Measurements from ENCODE around the genes ZNF300, ANXA6 and G3BP1.

- PRO-cap, result no peak
- RAMPAGE, long total RNA, 4 experiments, result no peak in any of the 4 experiments
Measured at GRCh38 chr5:150567404-150567765, 59.5 kb downstream of the NDST1 start.

GRCh38 chr5:150600039-150600470 is 40.4 kb upstream of the SYNPO start:
- PRO-cap, result bidirectional peak, plus-strand start at chr5:150600325, minus-strand start at chr5:150600224
- RAMPAGE, long total RNA, 4 experiments, result no peak in any of the 4 experiments

DNA sequence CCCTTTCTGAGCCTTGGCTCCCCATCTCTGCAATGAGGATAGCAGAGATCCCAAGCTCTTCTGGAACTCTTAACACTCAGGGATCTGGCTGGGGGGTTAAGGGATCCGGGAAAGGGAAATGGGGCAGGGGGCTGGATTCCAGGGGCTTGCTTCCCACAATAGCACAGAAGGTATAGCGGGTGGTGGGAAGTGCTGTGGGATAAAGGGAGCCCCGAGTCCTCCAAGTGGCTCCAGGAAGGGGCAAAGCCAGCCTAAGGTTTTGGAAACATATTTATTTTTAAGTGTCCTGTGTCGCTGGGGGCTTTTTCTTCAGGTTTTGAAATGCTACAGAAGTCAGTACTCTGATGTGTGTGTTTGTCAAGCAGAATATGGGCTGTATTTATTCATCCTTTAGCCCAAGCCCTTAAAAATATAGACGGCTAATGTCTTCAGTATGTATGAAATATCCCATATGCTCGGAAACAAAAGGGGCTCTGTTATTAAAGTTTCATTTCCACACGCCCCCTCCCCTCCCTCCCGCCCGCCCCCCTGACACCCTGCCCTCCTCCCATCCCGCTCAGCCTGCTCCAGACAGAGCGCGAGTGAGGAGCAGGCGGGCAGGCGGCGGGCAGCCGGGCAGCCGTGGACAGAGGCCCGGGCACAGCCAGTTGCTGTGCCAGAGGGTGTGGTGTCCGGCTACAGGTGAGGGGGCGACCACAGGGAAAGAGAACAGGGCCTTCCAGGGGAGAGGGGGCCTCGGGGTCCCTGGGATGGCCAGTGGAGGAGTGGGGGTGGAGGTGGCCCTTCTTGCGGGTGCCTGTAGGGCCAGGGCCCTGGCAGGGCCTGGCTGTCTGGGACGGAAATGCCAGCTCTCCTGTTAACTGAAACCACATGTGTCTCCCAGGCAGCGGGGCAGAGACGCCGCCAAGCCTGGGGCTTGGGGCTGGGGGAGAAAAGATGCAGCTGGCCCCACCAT is 39.7 kb upstream of the SYNPO start:
- PRO-cap, result unidirectional peak, plus-strand start at position 573 of the sequence
- RAMPAGE, long total RNA, 4 experiments, result no peak in any of the 4 experiments

- PRO-cap, result no peak
- RAMPAGE, long total RNA, 4 experiments, result no peak in any of the 4 experiments
Measured at GRCh38 chr5:150630904-150631577, 9.4 kb upstream of the SYNPO start.

DNA sequence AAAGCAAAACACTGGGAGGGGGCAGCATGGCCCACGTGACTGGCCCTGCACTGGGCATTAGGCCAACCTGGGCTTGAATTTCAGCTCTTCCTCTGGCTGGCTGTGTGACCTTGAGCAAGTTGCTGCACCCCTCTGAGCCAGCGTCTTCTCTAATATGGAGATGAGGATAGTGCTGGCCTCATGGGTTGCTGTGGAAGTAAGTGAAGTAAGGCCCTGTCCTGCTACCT is 647 bp upstream of the SYNPO start:
- PRO-cap, result no peak
- RAMPAGE, long total RNA, 4 experiments, result no peak in any of the 4 experiments

GRCh38 chr5:150643160-150643657 is 2.7 kb downstream of the SYNPO start:
- PRO-cap, result no peak
- RAMPAGE, long total RNA, 4 experiments, result no peak in any of the 4 experiments

- PRO-cap, result no peak
- RAMPAGE, long total RNA, 4 experiments, result no peak in any of the 4 experiments
Measured at GRCh38 chr5:150649416-150650333, 9.2 kb downstream of the SYNPO start.

- PRO-cap, result no peak
- RAMPAGE, long total RNA, 4 experiments, result no peak in any of the 4 experiments
Measured at GRCh38 chr5:150729444-150730015, 28.7 kb upstream of the RBM22 start.

DNA sequence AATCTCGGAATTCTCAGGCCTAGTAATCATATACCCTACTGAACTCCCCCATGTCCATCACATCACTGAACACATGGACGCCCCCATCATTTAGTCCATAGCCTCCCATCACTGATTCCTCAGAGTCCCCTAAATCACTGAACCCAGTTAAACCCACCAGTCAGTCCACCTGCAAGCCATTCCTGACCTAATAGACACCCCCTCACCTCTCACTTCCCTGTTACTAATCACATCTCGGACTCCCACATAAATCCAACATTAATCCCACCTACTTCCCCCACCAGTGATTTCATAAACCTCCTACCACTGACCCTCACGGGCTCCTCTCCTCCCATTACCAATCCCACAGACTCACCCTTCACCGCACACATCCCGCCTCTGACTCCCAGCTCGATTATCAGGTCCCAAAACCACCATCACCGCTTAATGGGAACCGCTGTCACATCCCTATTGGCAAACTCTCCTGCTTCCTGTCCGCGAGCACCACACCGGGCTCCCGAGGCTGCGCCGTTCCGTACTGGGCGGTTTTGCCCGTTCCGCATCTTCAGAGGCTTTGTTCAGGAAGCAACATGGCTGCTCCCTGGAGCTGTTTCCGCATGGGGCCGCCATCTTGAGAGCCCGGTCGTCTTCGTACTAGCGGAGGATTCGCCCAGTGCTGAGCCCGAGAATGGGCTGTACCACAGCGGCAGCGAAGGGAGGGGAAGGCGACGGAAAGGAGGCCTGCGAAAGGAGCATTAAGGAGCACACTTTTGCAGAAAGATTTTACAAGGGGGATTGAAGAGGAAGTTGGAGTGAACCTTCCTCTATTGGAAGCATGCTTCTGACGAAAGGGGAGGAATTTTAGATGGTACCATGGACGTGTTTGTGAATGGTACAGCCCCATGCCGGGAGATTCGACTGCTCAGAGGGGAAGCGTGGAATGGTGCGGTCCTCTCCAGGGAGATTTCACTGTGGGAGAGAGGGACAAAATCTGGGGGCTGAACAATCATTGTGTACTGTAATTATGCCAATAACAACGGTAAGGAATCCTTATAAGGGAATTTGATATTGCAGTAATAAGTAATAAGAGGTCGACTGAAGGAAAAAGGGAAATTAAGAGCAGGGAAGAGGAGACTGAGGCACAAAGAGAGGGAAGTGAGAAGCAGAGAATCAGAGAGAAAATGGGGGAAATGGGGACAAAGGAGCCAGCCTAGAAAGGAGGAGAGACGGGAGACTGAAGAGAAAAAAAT is at the start of gene ZNF300:
Gene ZNF300 (minus strand): TSS at position 632 of the 1,229 bp plus-strand sequence.
- PRO-cap, result no peak
- RAMPAGE, long total RNA, 4 experiments, result start-site peak on the minus strand in 4 of 4 experiments, centred at positions 488 to 606 of the sequence, 7 to 36 reads per replicate

DNA sequence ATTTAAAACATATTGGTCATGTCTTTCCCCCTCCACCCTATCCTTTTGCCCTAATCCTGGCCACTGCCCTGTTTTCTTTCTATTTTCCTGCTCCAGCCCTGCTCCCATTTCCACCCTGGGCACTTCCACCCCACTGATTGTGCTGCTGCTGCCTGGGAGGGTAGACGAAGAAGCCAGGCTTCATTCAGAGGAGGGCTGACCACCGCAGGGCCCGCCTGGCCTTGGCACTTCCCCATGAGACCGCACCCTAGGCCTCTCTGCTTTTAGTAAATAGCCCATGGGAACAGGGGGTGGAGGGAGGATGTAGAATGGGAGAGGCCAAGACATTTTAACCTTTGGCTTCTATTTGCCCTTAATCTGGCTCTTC is 13.7 kb upstream of the GPX3 start:
- PRO-cap, result no peak
- RAMPAGE, long total RNA, 4 experiments, result no peak in any of the 4 experiments

GRCh38 chr5:151106291-151106826 is 25.5 kb upstream of the TNIP1 start:
- PRO-cap, result no peak
- RAMPAGE, long total RNA, 4 experiments, result no peak in any of the 4 experiments

GRCh38 chr5:151107867-151108559 is 27.2 kb upstream of the TNIP1 start:
- PRO-cap, result no peak
- RAMPAGE, long total RNA, 4 experiments, result no peak in any of the 4 experiments

DNA sequence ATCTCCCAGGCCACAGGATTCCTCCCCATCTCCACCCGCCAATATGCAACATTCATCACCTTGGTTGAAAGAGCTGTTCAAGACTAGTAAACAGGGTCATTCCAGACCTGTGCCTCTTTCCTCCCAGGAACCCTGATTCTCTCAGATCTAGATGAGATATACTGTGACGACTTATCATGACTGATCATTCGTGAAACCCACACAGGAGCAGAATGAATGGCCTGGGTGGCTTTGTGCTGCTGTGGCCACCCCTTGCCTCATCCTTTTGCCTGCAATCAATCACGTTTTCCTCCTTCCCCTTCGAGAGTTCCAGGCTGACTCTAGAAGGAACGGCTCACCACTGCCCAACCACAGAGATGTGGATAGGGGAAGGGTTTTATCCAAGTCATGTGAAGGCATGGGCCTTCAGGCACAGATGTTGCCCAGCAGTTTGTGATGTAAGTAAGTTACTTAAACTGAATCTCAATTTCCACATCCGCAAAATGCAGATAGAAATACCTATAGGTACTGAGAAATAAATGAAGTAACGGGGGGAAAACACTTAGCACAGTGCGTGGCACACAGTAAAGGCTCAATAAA is 5.8 kb downstream of the ANXA6 start:
- PRO-cap, result no peak
- RAMPAGE, long total RNA, 4 experiments, result no peak in any of the 4 experiments

DNA sequence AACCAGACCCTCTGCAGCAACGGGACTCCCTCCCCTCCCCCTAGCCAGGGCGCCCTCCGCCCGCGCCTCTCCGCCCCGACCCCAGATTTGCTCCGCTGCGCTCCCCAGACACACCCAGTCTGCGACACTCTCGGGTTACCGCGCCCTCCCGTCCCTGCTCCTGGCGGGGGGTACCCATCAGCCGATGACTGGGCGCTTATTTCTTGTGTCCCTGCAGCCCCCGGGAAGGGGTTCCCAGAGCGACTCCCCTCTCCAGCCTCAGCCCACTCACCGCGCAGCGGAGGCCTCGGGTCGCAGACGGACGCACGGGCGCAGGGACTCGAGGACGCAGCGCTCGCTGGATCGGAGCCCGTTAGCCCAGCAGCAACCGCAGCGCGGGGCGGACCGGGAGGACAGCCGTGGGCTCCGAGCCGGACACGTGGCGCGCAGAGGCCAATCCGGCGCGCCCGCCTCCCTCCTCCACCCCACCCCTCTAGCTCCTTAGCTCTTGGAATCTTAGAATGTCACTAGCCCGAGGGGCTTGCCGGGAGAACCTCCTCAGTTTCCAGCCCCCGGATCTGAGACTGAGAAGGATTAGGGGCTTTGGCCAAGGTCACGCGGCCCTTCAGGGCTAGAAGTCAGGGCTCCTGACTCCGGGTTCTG is at the start of gene ANXA6:
Gene ANXA6 (minus strand): TSS at position 371 of the 642 bp plus-strand sequence.
- PRO-cap, result unidirectional peak, minus-strand start at position 121 of the sequence; bidirectional peak, plus-strand start at position 509 of the sequence, minus-strand start at position 339 of the sequence
- RAMPAGE, long total RNA, 4 experiments, result start-site peak on the minus strand in 4 of 4 experiments, centred at positions 335 to 340 of the sequence, 2,940 to 3,892 reads per replicate

DNA sequence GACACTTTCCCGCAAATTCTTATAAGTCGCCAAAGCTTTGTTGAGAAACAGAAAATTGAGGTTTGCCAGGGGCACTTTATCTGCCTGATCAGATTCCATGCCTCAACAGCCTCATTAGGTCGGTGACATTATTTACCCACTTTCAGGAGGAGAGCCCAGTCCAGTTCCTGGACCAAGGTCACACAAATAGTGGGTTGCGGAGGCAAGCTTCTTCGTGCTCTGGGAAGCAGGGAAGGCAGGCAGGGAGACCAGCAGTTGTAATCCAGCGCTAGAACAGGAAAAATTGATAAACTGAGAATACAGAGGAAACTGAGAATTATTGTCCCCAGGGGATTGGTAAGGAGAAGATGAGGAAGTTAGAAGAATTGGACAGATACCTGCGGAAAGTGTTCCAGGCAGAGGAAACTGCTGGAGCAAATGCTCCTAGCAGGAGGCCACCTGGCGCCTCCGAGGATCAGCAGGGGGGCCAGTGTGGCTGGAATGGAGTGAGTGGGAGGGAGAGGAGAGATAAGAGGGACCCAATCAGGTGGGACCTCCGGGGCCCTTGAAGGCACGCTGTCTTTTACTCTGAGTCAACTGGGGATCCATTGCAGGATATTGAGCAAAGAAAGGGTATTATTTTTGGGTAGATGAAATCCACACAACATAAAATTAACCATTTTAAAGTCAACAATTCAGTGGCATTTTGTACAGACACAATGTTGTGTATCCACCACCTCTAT is 633 bp upstream of the ANXA6 start:
- PRO-cap, result no peak
- RAMPAGE, long total RNA, 4 experiments, result no peak in any of the 4 experiments

DNA sequence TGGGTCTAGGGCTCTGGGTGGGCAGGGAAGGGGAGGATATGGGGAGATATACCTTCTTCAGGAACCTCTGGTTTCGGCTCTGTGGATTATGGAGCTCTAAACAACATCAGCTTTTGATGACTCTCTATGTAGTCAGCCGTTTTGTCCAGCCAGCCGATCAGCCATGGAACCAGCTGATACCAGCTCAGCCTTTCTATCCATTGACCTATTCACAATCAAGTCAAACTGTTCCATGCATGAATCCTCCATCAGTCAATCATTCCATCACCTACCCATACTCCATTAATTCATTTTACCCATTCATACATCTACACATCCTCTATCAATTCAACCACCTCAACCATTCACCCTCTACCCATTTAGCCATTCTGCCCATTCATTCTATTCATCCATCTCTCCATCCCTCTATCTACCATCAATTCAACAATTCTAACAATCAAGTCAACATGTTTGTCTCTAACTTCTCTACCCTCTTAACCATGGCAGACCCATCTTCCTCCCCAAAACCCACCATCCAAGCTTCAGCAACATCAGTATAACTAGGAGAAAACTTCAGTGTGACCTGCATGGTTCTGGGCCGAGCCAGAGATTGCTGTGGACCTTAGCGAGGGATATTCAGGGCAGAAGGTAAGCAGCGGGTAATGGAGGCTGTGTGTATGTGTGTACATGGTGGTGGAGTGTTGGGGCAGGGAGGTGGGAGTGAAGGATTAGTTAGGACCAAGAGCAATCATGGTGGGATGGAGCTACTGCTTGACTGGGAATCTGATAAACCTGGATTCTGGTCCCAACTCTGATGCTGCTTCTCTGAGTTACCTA is 20.4 kb upstream of the ANXA6 start:
- PRO-cap, result no peak
- RAMPAGE, long total RNA, 4 experiments, result no peak in any of the 4 experiments

GRCh38 chr5:151214597-151215009 is 9.3 kb downstream of the CCDC69 start:
- PRO-cap, result no peak
- RAMPAGE, long total RNA, 4 experiments, result no peak in any of the 4 experiments

GRCh38 chr5:151221937-151222488 is 1.9 kb downstream of the CCDC69 start:
- PRO-cap, result no peak
- RAMPAGE, long total RNA, 4 experiments, result no peak in any of the 4 experiments

DNA sequence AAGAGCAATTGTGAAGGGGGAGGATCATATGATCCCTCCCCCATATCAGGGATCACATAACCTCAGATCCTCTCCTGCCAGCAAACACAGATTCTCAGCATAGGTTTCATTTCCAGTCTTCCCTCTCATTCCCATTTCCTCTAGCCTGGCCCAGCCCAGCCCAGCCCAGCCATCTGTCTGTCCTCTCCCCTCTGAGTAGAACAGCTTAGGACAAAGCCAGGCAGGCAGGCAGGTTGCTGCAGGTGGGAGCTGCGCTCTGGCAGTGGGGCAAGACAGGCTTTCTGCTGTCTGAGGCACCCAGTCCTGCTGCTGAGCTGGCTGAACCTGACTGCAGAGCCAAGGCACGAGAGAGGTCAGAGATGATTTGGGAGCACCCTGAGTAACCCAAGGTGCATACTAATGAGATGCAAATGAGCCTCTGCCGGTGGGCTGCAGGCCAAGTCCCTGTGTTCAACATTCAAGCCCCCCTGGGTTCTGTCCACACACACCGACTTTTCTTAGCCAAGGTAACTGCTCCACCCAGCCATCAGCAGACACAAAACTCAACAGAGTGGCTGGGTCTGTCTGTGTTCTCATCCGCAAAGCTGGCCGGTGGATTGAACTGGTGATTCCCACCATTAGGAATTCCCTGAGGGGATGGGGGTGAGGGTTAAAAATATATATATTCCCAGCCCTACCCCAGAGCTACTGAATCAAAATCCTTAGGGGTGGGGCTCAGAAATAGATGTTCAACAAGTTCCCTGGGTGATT is 9.2 kb downstream of the FAT2 start:
- PRO-cap, result no peak
- RAMPAGE, long total RNA, 4 experiments, result no peak in any of the 4 experiments

DNA sequence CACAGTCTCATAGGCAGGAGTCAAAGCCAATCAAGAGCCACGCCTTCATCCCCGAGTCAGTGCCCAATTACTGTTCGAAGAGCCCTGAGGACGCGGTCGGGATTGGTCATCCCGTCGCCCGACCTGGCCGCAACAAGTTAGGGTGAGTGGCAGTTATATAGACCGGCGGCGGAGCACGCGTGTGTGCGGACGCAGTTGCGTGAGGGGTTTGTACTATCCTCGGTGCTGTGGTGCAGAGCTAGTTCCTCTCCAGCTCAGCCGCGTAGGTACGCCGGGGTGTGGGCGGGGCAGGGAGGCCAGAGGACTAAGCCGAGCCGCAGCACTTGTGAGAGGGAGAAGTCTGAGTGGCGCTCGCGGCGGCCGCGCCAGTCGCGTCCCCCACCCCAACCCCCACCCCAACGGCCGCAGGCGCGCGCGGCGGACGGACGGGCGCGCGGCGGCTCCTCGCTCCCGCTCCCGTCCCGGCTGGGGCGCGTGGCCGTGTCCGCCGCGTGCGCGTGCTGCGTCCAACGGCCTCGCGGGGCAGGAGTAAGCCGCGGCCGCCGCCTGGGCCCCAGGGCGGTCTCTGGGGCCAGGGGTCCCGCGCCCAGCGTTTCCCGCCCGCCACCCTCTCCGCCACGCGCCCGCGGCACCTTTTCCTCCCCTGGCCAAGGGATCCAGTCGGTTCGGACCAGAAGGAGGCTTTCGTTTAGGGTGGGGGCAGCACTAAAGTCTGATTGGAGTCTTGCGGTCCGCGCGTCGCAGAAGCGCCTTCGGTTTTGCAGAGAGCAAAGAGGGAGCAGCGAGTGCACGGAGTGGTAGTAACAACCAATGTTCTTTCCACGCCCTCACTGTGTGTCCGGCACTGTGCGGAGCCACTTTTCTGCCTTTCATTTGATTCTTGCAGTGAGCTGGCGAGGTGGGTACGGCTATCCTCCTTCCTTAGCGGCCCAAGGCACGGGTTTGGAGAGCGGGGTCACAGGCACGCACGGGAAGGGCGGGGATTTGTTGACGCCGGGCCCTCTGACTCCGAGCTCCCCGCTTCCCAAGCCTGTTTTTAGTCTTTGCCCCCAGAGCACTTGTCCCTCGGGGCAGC is at the start of gene G3BP1:
Gene G3BP1 (plus strand): TSS at position 184 of the 1,075 bp plus-strand sequence.
- PRO-cap, result bidirectional peak, plus-strand start at position 160 of the sequence, minus-strand start at position 120 of the sequence; unidirectional peak, minus-strand start at position 931 of the sequence
- RAMPAGE, long total RNA, 4 experiments, result start-site peak on the plus strand in 3 of 4 experiments, centred at position 184 of the sequence, 649 to 1,531 reads per replicate

All from sigmoid colon (tissue), 4 donors.